ENCODE measurements around a stretch of chr7.

GRCh38 chr7:85106409-85107181 lies 80.3 kb downstream of the SEMA3D start:
- PRO-cap, 3 experiments = no peak in any of the 3 experiments
- RAMPAGE, long total RNA = no peak

GRCh38 chr7:85335575-85335864 lies 148.7 kb upstream of the SEMA3D start:
- PRO-cap, 3 experiments = no peak in any of the 3 experiments
- RAMPAGE, long total RNA = no peak

DNA sequence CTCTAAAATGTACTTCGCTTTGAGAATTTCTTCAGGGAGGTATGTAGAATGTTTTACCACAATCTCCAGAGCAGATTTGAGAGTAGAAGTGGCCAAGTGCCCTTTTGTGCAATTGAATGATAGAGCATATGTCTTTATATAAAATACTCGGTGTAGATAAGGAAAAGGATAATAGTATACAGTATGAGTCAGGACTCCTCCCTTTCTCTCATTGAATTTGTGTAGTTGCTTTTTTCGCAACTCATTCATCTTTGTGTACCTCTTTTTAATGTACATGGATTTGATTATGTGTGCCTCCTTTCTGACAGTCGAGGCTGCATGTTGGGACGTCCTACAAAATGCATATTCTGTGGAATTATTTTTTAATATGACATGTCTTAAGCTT lies 1.1 kb downstream of the DMTF1 start:
- PRO-cap, 3 experiments = no peak in any of the 3 experiments
- RAMPAGE, long total RNA = no peak

- PRO-cap, 3 experiments = no peak in any of the 3 experiments
- RAMPAGE, long total RNA = no peak
Observed at GRCh38 chr7:87179341-87179826, 27.1 kb downstream of the DMTF1 start.

- PRO-cap, 3 experiments = no peak in any of the 3 experiments
- RAMPAGE, long total RNA = no peak
Observed at GRCh38 chr7:88200713-88201435, 19.0 kb downstream of the SRI start.

- PRO-cap, 3 experiments = no peak in any of the 3 experiments
- RAMPAGE, long total RNA = no peak
Observed at GRCh38 chr7:88291729-88292381, 14.8 kb downstream of the STEAP4 start.

DNA sequence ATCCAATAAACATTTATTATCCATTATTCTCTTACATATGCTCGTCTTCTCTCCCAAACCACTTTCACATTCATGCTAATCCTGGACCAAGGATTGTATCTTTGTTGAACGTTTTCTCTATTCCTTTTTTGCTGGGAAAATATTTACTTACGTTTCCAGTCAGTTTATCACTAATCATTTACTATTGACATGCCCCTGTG lies 3.2 kb downstream of the TEX47 start:
- PRO-cap, 3 experiments = no peak in any of the 3 experiments
- RAMPAGE, long total RNA = no peak

DNA sequence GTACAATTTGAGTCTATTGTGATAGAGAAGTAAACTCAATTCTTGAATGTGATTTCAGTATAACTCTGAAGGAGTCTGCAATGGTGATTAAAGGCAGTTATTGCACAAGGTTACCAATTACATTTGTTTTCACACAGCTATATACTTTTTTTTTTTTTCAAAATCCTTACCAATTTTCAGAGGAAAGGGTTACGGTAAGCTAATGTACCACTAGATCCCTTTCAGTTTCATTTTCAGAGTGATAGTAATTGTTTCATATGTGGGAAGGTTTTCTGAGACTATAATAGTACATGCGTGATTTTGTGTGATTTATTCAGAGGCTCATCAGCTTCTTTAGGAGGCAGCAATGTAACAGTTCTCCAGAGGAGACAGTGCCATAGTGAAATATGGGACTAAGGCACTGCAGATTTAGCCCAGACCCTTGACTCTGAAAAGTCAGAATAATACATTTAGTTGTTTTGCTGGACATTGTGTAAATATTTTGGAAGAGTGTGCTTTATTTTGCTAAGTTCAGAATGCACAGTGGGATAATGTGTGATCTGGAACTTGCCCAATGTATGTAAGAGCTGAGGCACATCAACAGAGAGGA lies 207.4 kb upstream of the TEX47 start:
- PRO-cap, 3 experiments = no peak in any of the 3 experiments
- RAMPAGE, long total RNA = no peak

- PRO-cap, 3 experiments = peak in 1 of 3 experiments; most common plus-strand start chr7:89840098 (in 1)
- RAMPAGE, long total RNA = no peak
Observed at GRCh38 chr7:89839932-89840251, 314.4 kb upstream of the STEAP1 start.

DNA sequence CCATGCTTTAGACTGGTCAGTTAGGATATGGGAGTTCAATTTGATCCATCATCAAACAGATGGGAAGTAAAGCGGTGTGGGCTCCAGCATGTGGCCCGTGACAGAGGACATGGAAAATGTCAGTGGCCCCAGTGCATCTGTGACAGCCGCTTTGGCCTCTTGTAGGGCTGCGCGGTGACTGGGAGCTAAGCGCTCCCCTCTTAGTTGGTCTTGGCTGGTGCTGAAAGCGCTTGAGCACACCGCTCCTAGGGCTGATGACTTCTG lies 36.1 kb upstream of the STEAP1 start:
- PRO-cap, 3 experiments = peak in 1 of 3 experiments; most common plus-strand start position 203 of the sequence (in 1)
- RAMPAGE, long total RNA = no peak

DNA sequence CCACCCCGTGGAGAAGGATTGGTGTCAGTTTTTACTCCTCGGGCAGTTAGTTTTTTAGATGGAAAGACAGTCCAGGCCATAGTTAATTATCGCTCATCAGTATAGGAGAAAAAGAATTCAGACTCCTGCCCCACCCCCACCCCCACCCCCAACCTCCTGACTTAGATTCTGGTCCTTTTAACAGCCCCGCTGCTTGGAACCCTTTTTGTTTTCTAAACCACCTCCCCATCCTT lies 1.1 kb downstream of the STEAP2 start:
- PRO-cap, 3 experiments = no peak in any of the 3 experiments
- RAMPAGE, long total RNA = no peak

- PRO-cap, 3 experiments = no peak in any of the 3 experiments
- RAMPAGE, long total RNA = no peak
Observed at GRCh38 chr7:90242411-90242912, 2.5 kb upstream of the CFAP69 start.

DNA sequence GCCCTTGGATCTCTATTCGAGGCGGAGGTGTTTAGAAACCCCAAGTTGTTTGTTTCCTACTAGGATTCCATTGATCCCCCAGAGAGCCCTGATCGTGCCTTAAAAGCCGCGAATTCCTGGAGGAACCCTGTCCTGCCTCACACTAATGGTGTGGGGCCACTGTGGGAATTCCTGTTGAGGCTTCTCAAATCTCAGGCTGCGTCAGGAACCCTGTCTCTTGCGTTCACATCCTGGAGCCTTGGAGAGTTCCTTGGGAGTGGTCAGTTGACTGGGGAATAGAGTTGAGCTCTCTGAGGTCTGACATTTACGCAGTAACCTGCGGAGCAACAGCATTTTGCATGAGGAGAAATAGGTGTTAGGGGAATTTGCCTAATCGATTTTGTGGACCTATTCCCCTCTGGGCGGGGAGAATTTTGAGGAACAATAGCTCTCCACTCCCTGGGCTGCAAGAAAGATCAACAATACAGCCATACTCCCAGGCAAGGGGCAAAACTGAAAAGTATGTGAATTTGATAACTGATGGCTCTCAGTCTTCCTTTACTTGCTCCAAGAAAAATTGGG lies 1.3 kb downstream of the CFAP69 start:
- PRO-cap, 3 experiments = no peak in any of the 3 experiments
- RAMPAGE, long total RNA = no peak

DNA sequence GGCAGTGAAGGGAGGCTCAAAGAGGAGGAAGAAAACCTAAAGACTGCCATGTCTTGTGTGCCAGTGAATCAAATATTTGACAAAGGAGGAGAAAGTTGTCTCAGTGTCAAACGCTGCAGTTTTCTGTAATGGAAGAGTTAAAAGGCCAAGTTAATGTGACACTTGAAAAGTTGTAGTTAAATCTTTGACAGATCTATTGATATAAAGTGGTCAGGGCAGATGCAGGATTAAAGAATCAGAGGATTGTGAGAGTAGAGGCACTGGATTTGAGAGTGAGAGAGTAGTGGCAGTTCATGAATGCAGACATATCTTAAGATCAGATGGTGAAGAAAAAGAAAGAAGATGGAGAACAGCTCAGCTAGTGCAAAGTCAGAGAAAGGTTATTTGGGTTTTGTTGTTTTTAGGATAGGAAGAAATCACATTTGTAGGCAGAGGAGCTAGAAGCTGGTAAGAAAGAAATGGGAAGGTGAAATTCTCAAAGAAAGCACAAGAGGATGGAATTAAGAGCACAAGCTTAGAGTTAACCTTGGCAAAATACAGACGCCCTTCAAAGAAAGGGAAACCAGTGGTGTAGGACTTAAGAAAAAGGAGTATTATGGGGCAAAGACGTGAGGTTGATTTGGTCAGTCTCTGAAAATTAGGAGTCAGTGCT lies 24.6 kb downstream of the CFAP69 start:
- PRO-cap, 3 experiments = no peak in any of the 3 experiments
- RAMPAGE, long total RNA = no peak

- PRO-cap, 3 experiments = no peak in any of the 3 experiments
- RAMPAGE, long total RNA = no peak
Observed at GRCh38 chr7:90281947-90282444, 37.0 kb downstream of the CFAP69 start.

- PRO-cap, 3 experiments = no peak in any of the 3 experiments
- RAMPAGE, long total RNA = no peak
Observed at GRCh38 chr7:90462918-90463461, 6.4 kb upstream of the PTTG1IP2 start.

- PRO-cap, 3 experiments = no peak in any of the 3 experiments
- RAMPAGE, long total RNA = no peak
Observed at GRCh38 chr7:90463462-90463773, 6.0 kb upstream of the PTTG1IP2 start.

DNA sequence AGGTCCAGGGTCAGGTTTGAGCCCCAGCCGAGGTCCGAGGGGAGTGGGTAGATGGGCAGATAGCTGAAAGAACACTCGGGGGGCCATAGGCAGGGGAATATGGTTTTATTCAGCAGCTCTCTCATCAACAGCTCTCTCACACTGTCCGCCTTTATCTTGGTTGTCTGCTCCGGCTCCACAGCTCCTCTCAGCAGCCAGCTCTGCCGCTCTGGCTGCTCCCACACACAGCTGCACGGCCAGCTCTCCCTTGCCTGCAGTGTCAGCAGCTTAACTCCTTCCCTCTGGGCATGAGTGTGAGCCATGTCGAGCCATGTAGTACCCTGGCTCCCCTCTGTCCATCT lies 170.5 kb downstream of the CDK14 start:
- PRO-cap, 3 experiments = no peak in any of the 3 experiments
- RAMPAGE, long total RNA = no peak

- PRO-cap, 3 experiments = no peak in any of the 3 experiments
- RAMPAGE, long total RNA = no peak
Observed at GRCh38 chr7:91939439-91939867, 1.2 kb upstream of the AKAP9 start.

DNA sequence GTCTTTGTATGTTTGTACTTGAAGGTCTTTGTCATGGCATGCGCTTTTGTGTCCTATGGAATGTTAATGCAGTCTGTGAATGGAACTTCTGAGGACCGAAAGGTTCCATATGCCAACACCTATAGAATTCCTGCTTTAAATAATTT lies 916 bp downstream of the AKAP9 start:
- PRO-cap, 3 experiments = no peak in any of the 3 experiments
- RAMPAGE, long total RNA = no peak

All from cerebellum (tissue), 5 donors.